NCI-H460 (cell line): Measurements from ENCODE around the gene LIPC.

DNA sequence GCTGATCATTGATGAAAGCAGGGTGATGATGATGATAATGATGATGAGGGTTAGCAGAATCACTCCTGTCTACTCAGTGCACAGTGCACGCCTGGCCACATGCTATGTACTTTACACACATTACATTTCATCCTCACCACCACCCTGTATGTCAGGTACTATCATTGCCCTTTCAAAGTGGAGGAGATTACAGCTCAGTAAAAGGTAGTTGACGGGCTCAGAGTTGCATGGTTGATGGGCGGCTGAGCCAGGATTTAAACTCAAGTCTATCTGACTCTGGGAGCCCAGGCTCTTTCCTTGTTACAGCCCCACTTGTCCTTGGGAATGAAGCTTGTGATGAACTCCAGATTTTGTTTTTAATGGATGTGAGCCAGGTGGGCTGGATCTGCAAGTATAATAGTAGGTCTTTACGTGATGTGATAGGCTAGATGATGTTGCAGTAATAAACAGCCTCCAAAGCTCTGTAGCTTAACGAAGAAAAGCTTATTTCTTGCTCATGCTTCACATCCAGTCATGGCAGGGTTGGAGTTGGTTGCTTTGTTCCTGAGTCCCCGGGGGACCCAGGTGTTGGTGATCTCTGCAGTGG lies 87.5 kb upstream of the MYZAP start:
RAMPAGE:
- cytosol, long total RNA: no peak
- long total RNA: no peak
- nucleus, long total RNA: no peak

DNA sequence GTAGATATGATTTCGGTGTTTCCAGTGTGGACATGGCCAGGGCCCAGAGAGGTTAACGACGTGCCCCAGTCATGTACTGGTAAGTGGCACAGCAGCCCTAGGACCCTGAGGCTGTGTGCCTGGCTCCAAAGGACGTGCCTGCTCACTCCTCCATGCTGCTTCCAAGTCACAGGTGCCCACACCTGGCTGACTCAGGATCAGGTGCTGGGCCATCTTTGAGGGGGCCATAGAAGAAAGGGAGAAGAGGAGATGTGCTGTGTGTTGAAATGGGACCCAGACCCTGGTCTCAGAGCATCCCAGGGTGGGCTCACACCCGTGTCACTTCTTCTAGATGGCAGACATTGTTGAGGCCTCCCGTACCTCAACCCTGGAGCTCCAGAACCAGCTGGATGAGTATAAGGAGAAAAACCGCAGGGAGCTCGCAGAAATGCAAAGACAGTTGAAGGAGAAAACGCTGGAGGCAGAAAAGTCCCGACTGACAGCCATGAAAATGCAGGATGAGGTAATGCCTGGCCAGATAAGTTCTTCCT lies 67.4 kb upstream of the MYZAP start:
RAMPAGE:
- cytosol, long total RNA: no peak
- long total RNA: no peak
- nucleus, long total RNA: no peak

DNA sequence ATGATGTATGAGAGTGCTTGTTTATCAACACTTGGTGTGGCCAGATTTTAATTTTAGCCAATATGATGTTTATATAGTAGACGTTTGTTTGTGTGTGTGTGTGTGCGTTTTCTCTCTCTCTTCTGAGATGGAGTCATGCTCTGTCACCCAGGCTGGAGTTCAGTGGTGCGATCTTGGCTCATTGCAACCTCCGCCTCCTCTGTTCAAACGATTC lies 11.2 kb downstream of the POLR2M start:
RAMPAGE:
- cytosol, long total RNA: no peak
- long total RNA: no peak
- nucleus, long total RNA: no peak

RAMPAGE:
- cytosol, long total RNA: no peak
- long total RNA: no peak
- nucleus, long total RNA: no peak
Measured at GRCh38 chr15:57976020-57976534, 89.4 kb downstream of the ALDH1A2 start.

DNA sequence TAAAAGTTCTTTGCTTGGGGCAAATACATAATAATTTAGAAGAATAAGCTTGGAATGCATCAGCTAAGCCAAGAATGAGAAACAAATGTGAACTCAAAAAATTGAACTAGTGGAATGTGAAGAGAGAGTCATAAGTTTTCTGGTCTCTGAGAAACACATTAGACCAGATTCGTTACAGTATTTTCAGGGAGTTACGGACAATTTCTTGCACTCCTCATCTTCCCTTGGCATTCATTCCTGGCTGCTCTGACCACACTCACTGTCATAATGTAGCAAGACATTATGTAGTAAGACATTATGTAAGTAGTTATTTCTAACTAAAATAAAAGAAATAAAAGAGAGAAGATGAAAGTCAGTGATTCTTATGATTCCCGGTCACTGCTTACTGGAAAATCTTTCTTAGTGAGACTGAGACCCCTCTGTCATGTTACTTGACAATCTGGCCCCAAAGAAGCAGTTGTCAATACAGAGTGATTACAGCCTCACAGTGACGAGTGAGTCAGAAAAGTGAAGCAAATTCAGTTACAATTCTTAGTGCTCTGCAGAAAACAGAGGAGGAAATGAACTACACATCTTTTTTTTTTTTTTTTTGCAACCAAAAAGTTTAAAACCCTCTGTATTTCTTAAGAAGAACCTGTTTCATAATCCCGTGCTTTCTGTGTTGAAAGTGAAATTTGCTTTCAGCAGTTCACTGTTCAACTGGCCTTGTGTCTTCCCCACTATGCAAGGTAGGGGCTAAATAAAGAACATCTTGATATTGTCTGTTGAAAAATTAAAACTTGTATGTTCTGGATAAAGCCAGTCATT lies 1.6 kb downstream of the AQP9 start:
RAMPAGE:
- cytosol, long total RNA: no peak
- long total RNA: no peak
- nucleus, long total RNA: no peak

RAMPAGE:
- cytosol, long total RNA: no peak
- long total RNA: no peak
- nucleus, long total RNA: no peak
Measured at GRCh38 chr15:58174761-58175091, 36.5 kb downstream of the AQP9 start.

GRCh38 chr15:58250000-58250343 lies 111.8 kb downstream of the AQP9 start:
RAMPAGE:
- cytosol, long total RNA: no peak
- long total RNA: no peak
- nucleus, long total RNA: no peak

DNA sequence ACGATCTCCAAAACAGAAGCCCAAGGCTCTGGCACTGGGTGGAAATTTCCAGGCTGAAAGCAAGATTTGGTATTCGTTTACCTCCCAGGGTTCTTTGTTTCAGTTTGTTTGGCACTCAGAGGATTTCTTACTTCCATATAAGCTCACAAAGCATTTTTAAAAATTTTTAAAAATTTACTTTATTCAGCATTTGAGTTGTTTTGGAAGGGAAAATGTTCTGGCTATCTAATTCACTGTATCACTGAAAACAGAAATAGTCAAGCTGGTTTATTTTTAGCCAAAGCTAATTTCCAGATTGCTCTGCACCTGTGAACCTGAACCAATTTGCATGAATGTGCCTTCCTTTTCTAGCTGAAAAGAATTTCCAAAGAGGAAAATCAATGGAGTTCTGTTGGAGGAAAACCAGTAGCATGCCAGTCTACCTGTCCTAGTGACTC lies 134.2 kb upstream of the LIPC start:
RAMPAGE:
- cytosol, long total RNA: no peak
- long total RNA: no peak
- nucleus, long total RNA: no peak

DNA sequence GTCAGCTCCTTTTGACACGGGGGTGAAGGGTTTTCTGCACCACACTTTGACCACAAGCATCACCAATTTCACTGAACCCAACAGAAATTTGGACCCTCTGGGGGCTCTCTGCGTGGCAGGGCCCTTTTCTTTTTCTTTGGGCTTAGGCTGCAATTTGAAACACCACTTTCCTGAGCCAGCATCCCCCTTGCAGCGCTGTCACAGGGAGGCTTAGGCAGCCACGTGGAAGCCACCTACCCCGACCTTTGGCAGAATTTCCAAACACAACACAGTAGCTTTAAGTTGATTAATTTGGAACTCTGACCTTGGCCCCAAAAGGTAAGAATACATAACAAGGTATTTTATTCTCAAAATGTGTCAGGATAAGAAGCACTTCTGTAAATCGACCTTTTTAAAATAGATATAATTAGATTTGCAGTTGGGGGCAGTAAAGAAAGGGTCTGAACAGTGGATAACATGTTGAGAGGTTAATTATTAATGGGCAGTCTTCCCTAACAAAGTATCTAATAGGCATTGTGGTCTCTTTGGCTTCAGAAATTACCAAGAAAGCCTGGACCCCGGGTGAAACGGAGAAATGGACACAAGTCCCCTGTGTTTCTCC lies at the start of gene LIPC:
Gene LIPC, plus strand, starts transcription at position 533 of the 601 bp plus-strand sequence.
RAMPAGE:
- cytosol, long total RNA: no peak
- long total RNA: no peak
- nucleus, long total RNA: no peak

RAMPAGE:
- cytosol, long total RNA: no peak
- long total RNA: no peak
- nucleus, long total RNA: no peak
Measured at GRCh38 chr15:58506027-58506669, 74.4 kb downstream of the LIPC start.

DNA sequence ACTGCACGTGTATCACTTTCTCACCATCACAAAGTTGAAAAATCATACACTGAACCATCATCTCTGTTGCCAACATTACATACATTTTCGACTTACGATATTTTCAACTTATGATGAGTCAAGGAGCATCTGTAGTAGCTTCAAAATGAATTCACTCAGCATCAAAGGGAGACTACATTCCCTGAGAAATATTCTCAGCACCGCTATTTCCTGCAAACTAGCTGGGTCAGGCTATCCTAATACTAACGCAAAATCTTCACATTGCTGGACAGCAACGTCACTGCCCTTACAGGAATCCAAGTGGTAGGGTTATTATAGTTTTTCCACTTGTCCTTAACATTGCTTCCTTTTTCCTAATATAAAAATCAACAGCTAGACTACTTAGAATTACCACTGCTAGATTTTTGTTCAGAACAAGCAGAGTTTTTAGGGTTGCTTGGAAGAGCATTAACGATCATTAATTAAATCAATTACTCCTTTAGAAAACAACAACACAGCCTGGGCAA lies 7.1 kb downstream of the ADAM10 start:
RAMPAGE:
- cytosol, long total RNA: no peak
- long total RNA: no peak
- nucleus, long total RNA: no peak

GRCh38 chr15:58932098-58932626 lies 1.3 kb downstream of the SLTM start:
RAMPAGE:
- cytosol, long total RNA: no peak
- long total RNA: no peak
- nucleus, long total RNA: no peak

GRCh38 chr15:58988543-58988926 lies 1.1 kb downstream of the RNF111 start:
RAMPAGE:
- cytosol, long total RNA: no peak
- long total RNA: no peak
- nucleus, long total RNA: no peak

DNA sequence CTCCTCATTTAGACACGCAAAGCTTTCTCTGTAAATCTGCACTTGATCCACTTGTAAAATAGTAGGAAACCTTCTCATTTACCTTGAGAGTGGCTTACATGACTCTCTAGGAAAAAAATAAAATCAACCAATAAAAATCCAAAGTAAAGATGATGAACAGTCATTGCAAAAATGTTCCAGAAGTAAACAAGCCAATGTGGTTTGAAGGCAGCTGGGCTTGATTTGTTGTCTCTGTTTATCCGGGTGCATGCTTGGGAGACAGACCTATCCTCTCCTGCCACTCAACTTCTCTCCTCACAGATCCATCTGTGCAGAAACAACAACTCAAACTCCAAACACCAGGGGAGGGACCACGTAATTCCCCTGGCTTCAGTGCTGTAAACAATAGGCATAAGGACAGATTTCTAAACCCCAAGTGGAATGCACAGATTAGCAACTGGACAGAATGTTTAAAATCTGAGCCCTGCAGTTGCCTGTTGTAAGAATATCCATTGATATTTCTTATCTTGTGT lies 31.4 kb upstream of the LDHAL6B start:
RAMPAGE:
- cytosol, long total RNA: no peak
- long total RNA: no peak
- nucleus, long total RNA: no peak

GRCh38 chr15:59208533-59209017 lies 1.9 kb downstream of the LDHAL6B start:
RAMPAGE:
- cytosol, long total RNA: no peak
- long total RNA: no peak
- nucleus, long total RNA: no peak

GRCh38 chr15:59299940-59300737 lies 72.5 kb downstream of the MYO1E start:
RAMPAGE:
- cytosol, long total RNA: no peak
- long total RNA: no peak
- nucleus, long total RNA: no peak

DNA sequence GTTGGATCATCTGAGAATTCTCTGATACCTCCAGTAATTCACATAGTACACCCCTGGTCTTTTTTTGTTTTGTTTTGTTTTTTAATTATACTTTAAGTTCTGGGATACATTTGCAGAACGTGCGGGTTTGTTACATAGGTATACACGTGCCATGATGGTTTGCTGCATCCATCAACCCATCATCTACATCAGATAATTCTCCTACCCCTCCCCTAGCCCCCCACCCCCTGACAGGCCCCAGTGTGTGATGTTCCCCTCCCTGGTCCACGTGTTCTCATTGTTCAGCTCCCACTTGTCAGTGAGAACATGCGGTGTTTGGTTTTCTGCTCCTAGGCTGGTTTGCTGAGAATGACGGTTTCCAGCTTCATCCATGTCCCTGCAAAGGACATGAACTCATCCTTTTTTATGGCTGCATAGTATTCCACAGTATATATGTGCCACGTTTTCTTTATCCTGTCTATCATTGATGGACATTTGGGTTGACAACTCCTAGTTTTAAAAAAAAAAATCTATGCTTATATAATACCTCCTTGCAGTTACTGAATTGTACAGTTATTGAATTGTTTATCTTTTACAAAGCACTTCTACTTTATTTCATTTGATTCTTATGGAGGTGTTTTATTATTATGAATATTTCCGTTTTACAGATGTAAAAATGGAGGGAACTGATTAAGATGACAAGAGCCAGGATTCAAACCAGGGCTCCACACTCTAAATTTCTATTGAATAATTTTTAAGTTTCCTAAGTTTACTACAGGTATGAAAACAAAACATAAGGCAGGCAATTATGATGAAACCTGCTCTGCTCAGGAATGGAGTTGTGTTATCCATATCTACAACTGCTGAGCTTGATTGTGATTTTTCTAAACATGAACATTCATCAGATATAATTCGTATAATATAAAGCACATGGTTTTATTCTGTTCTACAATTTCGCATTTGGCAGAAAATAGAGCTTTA lies 35.9 kb downstream of the MYO1E start:
RAMPAGE:
- cytosol, long total RNA: no peak
- long total RNA: no peak
- nucleus, long total RNA: no peak

GRCh38 chr15:59366073-59366786 lies 6.4 kb downstream of the MYO1E start:
RAMPAGE:
- cytosol, long total RNA: no peak
- long total RNA: no peak
- nucleus, long total RNA: no peak

GRCh38 chr15:59553808-59554464 lies 57.6 kb upstream of the GCNT3 start:
RAMPAGE:
- cytosol, long total RNA: no peak
- long total RNA: no peak
- nucleus, long total RNA: no peak

GRCh38 chr15:59594418-59594970 lies 17.1 kb upstream of the GCNT3 start:
RAMPAGE:
- cytosol, long total RNA: no peak
- long total RNA: no peak
- nucleus, long total RNA: no peak